ENCODE results near the genes BLOC1S4 and SORCS2.

DNA sequence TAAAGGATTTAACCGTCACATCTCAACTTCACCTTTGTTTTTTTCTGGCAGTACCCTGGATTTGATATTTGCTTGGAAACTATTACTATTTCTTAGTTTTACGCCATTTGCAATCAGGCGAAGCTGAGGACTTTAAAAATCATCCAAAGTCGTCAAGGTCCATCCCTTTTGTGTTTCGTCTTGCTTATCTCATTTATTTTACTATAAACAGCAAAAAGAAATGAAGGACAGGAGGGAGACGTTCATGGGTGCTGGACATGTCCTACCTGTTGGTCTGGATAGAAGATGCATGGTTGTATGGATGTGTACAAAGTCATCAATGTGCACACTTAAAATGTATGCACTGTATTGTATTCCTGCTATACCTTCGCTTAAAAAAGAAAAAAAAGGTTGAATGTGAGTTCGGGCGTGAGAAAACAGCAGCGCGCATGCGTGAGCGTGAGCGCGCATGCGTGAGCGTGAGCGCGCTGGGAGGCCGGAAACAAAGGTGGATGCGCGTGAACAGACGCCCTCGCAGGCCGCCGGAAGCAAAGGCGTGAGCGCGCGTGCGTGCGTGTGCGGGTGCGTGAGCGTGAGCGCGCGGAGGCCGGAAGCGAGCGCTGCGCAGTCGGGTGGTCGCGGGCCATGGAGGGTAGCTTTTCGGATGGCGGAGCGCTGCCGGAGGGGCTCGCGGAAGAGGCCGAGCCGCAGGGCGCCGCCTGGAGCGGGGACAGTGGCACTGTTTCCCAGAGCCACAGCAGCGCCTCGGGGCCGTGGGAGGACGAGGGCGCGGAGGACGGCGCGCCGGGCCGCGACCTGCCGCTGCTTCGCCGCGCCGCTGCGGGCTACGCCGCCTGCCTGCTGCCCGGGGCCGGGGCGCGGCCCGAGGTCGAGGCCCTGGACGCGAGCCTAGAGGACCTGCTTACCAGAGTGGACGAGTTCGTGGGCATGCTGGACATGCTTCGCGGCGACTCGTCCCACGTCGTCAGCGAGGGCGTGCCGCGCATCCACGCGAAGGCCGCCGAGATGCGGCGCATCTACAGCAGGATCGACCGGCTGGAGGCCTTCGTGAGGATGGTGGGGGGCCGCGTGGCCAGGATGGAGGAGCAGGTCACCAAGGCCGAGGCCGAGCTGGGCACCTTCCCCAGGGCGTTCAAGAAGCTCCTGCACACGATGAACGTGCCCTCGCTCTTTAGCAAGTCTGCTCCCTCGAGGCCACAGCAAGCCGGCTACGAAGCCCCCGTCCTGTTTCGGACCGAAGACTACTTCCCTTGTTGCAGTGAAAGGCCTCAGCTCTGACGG lies at the start of gene BLOC1S4:
Gene BLOC1S4, plus strand, starts transcription at position 589 of the 1,281 bp plus-strand sequence.
- RRBS, result 1% methylated on average over 42 of the region's 120 CpGs

DNA sequence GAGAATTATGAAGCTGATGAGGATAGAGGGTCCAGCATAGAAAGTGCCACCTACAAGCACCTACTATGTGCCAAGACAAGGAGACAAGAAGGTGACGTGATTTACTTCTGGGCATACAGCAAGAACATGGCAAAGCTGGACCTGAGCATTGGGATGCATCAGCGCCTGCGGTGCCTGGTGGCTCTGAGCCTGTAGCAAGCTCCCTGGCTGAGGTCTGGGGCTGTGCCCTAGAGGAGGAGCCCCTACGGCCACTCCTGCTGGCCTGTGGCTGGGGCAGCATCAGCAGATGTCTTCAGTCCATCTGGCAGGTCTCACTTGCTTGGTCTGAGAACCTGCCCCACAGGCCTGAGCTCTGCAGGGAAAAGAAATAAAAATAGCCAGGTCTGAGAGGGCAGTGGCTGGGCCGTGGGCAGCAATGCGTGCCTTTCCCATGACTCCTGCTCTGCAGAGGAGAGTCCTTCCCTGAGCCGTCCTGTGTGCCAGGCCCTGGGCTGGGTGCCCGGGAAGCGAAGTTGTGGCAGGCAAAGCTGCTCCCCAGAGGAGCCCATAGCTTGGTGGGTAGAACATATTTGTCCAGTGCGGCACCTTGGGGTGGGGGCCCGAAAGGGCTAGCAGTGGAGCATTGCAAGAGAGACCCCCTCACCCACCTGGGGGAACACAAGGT lies 11.4 kb upstream of the KIAA0232 start:
- RRBS, result no CpG with 5 or more reads among the region's 11 CpGs

DNA sequence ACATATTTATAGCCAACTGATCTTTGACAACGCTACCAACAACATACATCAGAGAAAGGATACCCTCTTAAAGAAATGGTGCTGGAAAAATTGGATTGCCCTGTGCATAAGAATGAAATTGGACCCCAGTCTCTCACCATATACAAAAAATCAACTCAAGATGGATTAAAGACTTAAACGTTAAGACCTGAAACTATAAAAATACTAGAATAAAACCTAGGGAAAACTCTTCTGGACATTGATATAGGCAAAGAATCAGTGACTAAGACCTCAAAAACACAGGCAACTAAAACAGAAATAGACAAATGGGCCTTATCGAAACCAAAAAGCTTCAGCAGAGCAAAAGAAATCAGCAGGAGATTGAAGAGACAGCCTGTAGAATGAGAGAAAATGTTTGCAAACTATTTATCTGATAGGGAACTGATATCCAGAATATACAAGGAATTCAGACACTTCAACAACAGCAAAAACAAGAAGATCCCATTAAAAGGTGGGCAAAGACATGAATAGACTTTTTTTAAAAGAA lies 27.8 kb downstream of the KIAA0232 start:
- RRBS, result no CpG with 5 or more reads among the region's 3 CpGs

- RRBS, result no CpG with 5 or more reads among the region's 5 CpGs
Measured at GRCh38 chr4:6834838-6835501, 52.4 kb downstream of the KIAA0232 start.

DNA sequence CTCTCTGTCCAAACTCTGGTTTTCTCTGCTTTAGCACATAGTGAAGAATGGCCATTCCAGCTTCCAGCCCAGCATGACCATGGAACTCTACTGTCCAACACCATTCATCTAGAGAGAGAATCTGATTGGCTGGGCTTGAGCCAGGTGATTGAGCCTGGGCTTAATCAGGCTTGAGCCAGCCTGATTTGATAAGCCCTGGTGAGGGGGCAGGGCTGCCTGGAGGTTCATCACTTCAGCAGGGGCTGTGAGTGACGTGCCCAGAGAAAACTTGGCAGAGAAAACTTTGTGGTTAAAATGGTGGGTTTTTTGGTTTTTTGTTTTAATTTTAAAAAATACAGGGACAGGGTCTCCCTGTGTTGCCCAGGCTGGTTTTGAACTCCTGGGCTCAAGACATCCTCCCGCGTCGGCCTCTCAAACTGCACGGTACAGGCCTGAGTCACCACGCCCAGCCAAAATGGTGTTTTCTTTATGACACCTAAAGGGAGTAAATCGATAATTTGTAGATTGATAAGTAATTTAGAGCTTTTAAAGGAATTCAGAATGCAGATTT lies 62.6 kb downstream of the KIAA0232 start:
- RRBS, result no CpG with 5 or more reads among the region's 7 CpGs

DNA sequence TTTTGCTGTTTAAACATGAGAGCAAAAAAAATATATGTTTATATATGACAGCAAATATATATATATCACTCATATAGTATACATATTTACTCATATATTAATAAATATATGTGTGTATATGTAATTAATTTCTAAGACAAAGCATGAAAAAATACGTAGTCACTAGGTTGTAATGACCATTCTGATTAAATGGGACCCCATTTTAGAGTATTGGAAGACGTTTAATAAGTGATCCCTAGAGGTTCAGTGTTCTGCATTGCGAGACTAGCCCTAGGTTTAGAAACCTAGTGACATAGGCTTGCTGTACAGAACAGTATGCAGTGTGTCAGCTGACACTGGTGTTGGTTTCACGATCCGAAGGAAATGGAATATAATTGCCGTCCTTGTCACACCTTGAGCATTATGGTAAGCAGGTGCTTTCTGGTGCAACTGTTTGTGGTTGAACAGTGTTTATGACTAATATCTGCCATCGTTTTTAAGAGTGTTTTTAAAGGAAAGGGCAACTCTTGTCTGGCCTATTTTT lies 54.1 kb upstream of the TBC1D14 start:
- RRBS, result no CpG with 5 or more reads among the region's 7 CpGs

DNA sequence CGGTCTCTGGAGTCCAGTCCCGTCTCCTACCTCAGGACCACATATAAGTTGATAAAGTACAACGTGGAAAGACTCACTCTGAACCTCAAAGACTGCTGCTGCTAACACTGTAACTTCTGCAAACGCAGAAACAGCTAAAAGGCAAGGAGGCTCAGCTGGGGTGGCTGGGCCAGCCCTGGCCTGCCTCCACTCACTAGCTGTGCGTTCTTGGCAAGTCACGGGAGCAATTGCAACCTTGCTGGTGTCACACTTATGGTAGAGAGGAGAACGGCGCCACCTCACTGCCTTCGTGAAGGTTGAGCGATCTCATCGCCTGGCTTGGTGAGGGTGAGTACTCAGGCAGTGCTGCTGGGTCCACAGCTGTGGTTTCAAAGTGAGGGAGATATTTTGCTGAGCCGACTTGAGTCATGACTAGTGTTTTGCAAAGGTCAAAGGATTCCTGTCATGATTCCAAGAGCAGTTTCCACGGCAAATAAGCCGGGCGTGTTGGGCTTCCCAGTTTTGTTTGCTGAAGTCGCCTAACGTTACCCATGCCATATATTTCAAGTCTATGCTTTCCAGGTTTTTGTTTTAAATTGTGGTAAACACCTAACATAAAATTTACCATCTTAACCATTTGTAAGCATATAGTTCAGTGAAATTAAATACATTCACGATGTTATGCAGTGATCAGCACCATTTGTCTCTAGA lies 57.2 kb upstream of the GRPEL1 start:
- RRBS, result no CpG with 5 or more reads among the region's 18 CpGs

GRCh38 chr4:7155225-7156039 lies 36.9 kb upstream of the SORCS2 start:
- RRBS, result no CpG with 5 or more reads among the region's 21 CpGs

GRCh38 chr4:7192234-7192787 lies at the start of gene SORCS2:
SORCS2 (plus strand) TSS chr4:7192538.
- RRBS, result 1% methylated on average over 57 of the region's 76 CpGs

DNA sequence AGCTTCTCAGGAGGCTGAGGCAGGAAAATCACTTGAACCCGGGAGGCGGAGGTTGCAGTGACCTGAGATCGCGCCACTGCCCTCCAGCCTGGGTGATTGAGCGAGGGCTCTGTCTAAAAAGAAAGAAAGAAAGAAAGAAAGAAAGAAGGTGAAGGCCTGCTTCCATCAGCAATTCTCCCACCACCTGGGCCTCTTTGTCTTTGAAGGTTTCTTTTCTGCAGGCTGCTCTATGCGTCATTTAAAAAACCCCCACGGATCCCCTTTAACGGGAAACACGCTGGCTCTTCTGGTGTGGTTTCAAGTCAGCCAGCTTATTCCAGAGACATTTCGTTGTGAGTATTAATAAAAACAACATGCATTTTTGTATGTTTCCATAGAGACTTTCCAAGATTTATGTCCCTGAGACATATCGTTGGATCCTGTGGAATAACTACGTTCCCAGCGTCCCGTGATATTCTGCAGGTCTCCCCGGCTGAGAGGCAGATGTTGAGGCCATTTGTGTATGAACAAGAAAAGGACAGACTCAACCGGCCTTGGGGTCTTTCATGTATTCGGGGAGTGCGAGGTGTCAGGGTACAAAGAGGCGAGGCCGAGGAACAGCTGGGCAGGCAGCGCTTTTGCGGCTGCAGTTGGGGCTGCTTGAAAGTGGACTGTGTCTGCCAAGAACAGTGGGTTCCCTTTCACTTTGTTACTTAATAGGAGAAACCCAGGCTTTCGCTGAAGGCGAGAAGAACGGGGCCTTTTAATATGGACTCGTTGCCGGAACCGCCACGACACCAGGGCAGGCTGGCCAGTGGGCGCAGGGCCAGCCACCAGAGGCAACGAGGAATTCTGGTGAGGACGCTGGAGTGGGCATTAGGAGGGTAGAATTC lies 58.0 kb downstream of the SORCS2 start:
- RRBS, result no CpG with 5 or more reads among the region's 32 CpGs

DNA sequence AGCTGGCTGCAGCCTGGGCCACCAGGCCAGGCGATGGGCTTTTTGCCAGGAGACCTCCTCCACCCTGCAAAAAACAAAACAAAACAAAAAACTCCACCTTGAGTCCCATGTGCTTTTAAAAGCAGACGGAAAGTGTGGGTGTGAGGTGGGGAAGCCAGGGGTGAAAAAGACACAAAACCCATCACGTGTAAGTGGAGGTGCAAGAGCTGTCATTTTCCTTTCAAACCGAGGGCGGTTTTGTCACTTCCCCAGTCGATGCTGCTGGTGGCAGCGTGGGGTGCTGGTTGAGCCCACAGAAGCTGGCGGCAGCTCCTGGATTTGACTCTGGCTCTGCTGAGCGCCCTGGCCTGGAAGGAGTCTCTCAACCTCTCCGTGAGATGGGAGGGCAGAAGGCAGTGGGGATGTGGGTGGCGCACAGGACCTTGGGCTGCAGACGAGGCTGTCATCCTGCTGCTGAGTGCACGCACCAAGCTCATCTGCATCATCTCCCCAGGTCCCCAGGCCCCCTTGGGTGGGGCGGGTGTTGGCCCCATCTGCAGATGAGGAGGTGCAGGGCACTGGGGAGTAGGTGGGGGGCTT lies 110.0 kb downstream of the PSAPL1 start:
- RRBS, result no CpG with 5 or more reads among the region's 14 CpGs

GRCh38 chr4:7648043-7648572 lies 213.4 kb upstream of the PSAPL1 start:
- RRBS, result no CpG with 5 or more reads among the region's 9 CpGs

DNA sequence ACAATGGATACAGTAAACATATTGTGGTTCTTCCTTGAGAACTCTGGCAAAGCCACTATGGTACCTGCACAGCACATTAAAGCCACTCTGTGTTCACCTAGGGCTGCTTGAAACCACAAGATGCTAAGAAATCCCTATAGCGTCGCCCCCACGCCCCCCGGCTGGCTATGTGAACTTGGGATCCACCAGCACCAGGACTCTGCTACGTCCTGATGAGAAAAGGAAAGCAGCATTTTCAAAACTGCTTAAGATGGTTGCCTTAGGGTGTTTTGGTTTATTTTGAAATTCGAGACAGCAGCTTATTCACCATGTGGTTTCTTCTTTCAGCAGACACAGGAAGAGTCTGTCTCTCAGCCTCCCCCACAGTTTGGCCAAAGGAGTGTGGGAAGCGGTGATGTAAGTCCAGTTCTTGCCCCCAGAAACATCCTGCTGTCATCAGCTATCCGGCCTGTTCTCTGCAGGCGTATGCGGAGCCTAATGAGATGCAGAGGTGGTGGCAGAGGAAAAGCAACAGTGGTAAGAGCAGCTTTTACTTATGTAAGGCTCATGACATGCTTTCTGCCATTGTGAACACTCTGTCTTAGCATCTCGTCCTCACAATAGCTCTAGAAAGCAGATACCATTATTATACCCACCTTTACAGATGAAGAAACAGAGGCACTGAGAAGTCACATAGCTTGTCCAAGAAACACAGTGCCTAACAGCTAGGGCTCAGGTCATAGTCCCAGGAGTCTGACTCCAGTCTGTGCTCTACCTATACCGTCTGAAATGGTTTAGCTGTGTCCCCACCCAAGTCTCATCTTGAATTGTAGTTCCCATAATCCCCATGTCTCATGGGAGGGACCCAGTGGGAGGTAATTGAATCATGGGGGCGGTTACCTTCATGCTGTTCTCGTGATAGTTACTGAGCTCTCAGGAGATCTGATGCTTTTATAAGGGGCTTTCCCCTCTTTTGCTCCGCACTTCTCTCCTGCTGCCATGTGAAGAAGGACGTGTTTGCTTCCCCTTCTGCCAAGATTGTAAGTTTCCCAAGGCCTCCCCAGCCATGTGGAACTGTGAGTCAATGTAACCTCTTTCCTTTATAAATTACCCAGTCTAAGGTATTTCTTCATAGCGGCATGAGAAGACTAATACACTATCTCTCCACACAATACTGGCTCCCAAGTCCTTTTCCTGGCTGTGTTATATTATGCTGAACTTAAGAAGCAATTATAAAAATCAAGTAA lies 111.1 kb downstream of the AFAP1 start:
- RRBS, result no CpG with 5 or more reads among the region's 17 CpGs

- RRBS, result no CpG with 5 or more reads among the region's 9 CpGs
Measured at GRCh38 chr4:7929414-7930086, 10.1 kb downstream of the AFAP1 start.

DNA sequence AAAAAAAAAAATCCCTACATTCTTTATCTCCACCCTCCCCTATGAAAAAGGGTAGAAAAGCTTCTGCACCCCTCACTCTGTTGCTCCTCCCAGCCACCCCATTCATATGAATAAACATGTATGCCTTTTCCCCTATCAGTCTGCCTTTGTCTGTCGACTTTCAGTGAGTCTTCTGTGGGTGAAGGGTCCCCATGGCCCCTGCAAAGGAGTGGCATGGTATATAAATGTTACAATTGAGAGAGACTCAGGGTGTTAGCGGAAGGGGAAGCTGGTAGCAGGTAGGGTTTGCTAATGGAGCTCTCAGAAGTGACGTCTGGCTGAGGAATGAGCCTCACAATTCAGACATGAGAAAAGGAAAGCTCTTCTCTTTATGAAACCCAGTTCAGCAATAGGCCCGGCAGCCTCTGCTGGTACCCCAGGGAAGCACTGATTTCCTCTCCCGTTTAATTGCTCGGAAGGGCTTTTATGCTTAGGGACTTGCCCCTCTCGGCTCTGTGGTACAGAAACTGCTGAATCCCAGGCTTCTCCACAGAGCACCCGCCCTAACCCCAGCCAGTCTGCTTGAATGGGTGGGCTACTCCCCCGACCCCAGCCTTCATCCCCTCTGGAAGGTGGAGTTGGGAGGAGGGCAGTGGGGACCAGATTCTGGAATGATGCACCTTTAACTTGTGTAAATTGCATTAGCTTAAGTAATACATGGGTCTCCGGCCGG lies 19.4 kb upstream of the AFAP1 start:
- RRBS, result no CpG with 5 or more reads among the region's 11 CpGs

GRCh38 chr4:7965712-7966477 lies 26.2 kb upstream of the AFAP1 start:
- RRBS, result 93% methylated on average over 2 of the region's 25 CpGs

GRCh38 chr4:7967916-7968397 lies 28.3 kb upstream of the AFAP1 start:
- RRBS, result no CpG with 5 or more reads among the region's 11 CpGs

DNA sequence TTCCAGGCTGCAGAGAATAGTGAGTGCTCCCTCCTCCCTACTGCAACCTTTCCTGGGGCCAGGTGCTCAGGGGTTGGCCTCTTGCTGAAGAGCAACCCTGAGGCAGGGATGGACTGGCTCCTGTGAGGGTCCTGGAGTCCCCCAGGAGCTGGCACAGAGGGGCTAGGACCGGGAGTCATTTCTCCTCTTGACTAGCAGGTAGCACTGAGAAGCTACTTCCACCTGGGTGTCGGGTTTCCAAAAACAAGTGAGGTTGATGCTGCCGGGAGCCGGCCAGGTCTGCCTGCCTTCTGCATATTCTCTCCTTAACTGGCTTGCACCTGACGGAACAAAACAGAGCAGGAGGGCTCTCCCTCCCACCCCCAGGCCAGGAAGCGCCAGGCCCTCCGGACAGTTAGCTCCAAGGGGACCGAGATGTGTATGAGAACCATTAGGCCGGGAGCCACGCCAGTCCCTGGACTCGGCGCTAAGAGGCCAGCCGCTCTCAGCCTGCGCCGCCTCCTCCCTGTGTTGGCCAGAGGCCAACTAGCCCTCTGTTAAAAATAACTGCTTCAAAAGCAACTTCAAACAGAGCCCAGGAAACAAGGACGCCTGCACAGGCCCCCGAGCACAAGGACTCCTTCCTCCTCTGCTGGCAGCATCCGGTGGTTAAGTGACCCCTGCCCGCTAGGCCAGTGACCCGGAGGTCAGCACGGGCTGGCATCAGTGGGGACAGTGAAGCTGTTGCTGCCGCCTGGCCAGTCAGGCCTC lies 108.1 kb downstream of the ABLIM2 start:
- RRBS, result 31% methylated on average over 7 of the region's 22 CpGs

DNA sequence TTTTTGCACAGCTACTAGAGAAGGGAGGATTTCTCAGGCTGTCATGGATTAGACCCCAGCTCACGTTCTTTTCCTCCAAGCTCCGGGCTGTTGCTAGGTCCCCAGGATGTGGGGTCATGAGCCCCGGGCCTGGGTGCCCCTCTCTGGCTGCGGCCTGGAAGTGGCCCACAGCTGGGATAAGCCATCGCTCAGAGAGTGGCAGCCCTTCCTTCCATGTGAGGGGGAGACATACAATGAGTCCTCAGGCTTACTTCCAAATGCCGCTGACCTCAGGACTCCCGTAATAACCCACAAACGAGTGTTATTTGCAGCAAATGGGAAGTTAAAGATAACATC lies 79.7 kb downstream of the ABLIM2 start:
- RRBS, result no CpG with 5 or more reads among the region's 8 CpGs

- RRBS, result no CpG with 5 or more reads among the region's 17 CpGs
Measured at GRCh38 chr4:8112481-8113187, 46.0 kb downstream of the ABLIM2 start.